LUHMES (cell line): ENCODE measurements around the genes MARCHF7, ITGB6 and TANK.

DNA sequence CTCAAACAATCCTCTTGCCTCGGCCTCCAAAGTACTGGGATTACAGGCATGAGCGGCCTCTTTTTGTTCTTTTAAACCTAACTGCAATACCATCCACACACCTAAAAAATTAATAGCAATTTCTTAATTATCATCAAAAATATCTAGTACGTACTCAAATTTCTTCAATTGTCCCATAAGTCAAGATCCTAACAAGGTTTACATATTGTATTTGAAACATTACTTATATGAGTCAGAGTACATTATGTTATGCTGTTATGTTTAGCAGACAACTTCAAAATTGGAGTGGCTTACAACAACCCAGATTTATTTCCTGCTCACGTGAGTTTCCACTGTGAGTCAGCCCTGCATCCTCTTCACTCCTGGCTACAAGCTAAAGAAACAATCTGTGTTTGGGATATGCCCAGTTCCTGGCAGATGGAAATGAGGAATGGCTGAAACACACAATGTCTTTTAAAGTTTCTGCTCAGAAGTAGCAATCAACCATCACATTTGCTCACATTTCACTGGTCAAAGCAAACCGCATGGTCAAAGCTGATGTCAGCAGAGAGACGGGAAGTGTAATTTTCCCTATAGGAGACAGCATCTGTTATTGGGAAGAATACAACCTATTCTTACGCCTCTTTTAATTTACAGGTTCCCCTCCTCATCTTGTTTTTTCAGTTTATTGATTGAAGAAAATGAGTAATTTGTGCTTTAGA is 31.4 kb upstream of the TANC1 start:
- PRO-cap: no peak

- PRO-cap: no peak
Measured at GRCh38 chr2:158998332-158998942, 30.0 kb downstream of the TANC1 start.

DNA sequence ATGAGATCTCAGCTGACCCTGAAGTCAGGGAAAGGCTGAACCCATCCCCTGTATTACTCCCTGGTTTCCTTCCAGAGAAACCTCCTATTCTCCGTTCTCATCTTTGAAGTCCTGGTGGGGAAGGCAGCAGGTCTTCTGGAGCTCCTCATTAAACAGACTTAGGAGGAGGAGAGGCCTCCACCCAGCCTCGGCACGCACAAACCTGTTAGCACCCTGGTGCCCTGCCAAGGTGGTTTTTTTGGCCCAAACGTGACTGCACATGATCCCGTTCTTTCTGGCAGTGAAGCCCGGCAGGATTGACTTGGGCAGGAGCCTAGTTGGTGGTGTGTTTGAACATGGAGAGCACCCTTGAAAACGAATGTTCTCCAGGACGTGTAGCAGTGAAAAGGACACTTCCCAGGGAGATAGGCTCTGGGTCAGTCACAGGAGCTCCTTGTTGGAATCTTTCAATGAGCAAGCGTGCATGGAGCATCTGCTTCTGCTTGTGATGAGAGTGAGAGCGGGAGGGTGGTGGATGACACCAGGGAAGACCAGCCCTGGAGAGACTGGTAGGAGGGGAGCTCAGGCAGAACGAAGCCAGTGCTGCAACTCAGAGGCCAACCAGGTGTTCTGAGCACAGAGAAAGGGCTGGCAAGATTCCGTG is 73.7 kb downstream of the TANC1 start:
- PRO-cap: no peak

DNA sequence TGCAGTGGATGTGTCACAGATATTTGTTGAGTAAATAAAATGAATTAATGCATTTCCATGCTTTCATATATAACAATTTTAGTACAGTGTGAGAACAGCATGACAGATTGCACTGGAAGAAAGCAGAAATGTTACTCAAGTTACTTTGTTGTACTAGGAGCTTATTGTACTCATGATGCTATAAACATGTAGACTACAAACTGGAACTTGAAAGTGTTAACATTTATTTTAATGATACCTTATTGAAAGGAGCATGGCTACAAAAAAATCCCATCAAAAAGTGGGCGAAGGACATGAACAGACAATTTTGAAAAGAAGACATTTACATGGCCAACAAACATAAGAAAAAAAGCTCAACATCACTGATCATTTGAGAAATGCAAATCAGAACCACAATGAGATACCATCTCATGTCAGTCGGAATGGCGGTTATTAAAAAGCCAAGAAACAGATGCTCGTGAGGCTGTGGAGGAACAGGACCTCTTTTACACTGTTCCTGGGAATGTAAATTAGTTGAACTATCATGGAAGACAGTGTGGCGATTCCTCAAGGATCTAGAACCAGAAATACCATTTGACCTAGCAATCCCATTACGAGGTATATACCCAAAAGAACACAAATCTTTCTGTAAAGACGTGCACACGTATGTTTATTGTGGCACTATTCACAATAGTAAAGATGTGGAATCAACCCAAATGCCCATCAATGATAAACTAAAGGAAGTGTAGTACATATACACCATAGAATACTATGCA is 158.6 kb downstream of the TANC1 start:
- PRO-cap: no peak

GRCh38 chr2:159194206-159194616 is 92.3 kb downstream of the WDSUB1 start:
- PRO-cap: no peak

- PRO-cap: no peak
Measured at GRCh38 chr2:159603431-159604281, 12.7 kb downstream of the BAZ2B start.

- PRO-cap: bidirectional peak, plus-strand start at chr2:159712202, minus-strand start at chr2:159712255; bidirectional peak, plus-strand start at chr2:159712506, minus-strand start at chr2:159712434
Measured at GRCh38 chr2:159711805-159712806, at the start of gene MARCHF7. TSS of gene MARCHF7 (plus strand) at chr2:159712506.

DNA sequence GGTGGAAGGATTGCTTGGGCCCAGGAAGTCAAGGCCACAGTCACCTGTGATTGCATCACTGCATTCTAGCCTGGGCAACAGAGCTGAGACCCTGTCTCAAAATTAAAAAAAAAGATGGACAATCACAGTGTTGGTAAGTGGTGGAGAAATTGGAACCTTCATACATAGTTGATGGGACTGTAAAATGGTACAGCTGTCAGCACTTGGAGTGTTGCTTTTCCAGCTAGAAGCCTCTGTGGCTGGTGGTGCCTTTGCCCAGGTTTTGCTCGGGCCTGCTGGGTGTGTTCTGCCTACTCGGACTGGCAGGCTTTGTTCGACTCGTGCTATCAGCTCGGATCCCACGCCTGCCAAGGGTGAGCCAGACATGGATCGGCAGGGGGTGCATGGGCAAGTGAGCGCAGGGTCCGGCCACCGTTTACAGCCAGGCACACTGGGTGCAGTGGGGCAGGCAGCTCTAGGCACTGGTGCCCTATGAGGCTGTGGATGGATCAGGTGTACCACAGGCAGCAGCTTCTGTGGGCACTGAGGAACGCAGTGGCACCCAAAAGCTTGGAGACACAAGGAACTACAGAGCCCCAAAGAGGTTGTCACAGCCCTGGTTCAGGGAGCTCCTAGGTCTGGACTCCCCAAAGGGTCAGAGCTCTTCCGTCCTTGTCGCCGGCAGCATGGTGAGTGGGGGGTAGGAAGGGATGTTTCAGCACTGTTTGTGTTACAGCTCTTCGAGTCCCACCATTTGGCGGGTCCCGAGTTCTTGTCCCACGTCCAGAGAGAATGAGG is 25.6 kb downstream of the MARCHF7 start:
- PRO-cap: no peak

DNA sequence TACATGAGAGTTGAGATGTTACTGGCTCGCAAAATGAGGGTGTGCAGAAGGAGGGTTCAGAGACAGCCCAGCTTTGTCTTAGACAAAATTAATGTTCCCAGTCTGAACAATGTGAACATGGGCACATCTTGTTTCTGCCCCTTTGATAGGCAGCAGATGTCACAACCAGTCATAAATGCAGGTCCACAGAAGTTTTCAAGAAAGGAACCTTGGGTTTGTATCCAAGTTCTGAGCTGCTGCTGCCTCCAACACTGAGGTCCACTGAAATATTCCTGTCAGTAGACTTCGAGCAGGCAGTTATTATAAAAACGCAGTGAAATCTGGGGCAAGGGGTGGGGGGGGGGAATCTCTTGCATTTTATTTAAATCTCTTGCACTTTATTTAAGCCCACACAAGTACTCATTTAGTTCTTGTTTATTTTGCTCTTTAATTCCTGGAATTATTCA is 1.1 kb downstream of the CD302 start:
- PRO-cap: no peak

GRCh38 chr2:160199577-160200658 is at the start of gene ITGB6:
TSS of gene ITGB6 (minus strand) at chr2:160200272.
- PRO-cap: no peak

GRCh38 chr2:160228386-160229000 is 28.4 kb upstream of the ITGB6 start:
- PRO-cap: no peak

DNA sequence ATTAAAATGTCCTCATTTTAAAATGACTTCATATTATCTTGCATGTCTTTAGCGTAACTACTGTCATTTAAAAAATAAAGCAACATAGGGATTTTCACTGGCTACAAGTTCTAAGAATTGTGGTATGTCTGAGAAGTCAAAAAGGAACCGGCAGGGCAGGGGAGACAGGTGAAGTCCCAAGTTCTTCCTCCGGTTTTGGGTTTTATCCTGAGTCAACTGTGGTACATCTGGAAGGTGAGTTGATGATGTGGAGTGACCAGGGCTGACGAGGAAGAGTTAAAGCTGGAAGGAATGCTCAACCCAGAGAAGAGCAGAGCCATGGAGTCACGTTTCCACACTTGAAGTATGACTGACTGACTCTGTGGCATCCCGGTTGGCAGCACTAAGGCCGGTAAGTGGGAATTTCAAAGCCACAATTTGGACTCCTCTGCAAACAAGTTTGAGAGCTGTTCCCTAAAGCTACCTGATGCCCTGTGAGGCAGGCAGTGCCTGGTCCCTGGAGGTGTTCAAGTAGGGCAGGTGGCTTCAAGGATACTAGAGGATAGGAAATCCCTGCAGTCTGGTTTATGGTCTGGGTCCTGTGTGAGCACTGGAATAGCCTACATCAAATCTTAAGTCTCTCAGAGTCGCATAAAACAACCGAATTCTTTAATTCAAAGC is 69.2 kb upstream of the ITGB6 start:
- PRO-cap: no peak

- PRO-cap: no peak
Measured at GRCh38 chr2:160275656-160276014, 75.6 kb upstream of the ITGB6 start.

GRCh38 chr2:160331327-160331763 is 131.3 kb upstream of the ITGB6 start:
- PRO-cap: no peak

- PRO-cap: no peak
Measured at GRCh38 chr2:160446289-160446949, 47.2 kb downstream of the RBMS1 start.

DNA sequence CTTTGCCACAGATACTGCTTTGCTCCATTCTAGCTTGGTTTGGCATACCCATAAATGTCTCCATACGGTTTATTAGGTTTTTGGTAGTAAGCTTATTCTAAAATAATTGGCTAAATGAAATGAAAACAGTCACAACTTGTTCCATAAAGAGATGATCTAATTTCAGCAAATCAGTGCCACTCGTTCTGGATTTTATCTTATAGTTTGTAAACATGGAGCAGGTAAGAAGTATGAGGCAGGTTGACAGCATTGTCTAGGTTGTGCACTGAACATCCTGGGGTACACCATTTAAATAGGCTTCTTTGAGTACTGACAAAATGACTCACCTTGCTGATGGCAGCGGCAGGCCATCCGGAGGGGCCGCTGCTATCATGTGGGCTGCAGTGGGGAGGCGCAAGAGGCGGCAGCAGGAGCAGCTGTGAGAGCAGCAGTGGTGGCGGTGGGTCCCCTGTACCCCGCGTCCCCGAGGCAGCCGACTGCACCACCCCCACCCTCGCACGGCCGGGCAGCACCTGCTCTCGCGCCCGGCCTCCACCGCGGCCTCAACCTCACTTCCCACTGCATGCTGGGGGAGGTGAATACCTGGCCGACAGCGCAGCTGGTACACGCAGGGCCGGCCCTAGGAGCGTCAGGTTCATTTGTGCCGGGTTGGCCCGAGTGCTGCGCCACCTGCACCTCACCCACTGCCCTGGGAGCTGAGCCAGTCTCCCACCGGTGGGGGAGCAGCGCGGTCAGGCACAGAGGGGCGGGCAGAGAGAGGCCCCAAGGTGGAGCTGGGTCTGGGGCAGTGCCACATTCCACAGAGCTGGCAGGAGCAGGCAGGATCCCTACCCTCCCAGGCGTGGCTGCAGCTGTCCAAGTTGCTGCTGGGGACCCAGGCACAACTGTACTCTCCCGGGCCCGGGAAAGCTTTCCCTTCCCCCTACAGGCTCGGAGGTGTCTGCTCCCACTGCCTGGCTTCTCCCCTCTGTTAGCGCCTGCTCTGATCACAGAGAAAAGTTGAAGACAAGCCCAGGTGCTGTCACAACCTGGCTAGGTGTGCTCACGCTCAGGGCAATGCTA is 154.5 kb upstream of the RBMS1 start:
- PRO-cap: no peak

GRCh38 chr2:160952320-160952930 is 207.8 kb upstream of the TANK start:
- PRO-cap: no peak

- PRO-cap: no peak
Measured at GRCh38 chr2:161159768-161160149, 469 bp upstream of the TANK start.

GRCh38 chr2:161160150-161161227 is at the start of gene TANK:
TSS of gene TANK (plus strand) at chr2:161160428.
- PRO-cap: bidirectional peak, plus-strand start at chr2:161160427, minus-strand start at chr2:161160206

- PRO-cap: bidirectional peak, plus-strand start at chr2:161237747, minus-strand start at chr2:161237648; bidirectional peak, plus-strand start at chr2:161238154, minus-strand start at chr2:161238142; bidirectional peak, plus-strand start at chr2:161238320, minus-strand start at chr2:161238294; bidirectional peak, plus-strand start at chr2:161238509, minus-strand start at chr2:161238365
Measured at GRCh38 chr2:161237166-161238428, 70.6 kb upstream of the PSMD14 start.